T47D (cell line): ENCODE measurements around the gene SH3PXD2B.

- RRBS: no CpG with 5 or more reads among the region's 11 CpGs
These were observed 64.1 kb upstream of the UBTD2 start for GRCh38 chr5:172347488-172348171.

- RRBS: 92% methylated on average over 1 of the region's 20 CpGs
These were observed 51.2 kb downstream of the SH3PXD2B start for GRCh38 chr5:172402718-172403842.

- RRBS: no CpG with 5 or more reads among the region's 5 CpGs
These were observed 2.6 kb downstream of the SH3PXD2B start for GRCh38 chr5:172451597-172452262.

- RRBS: 2% methylated on average over 45 of the region's 137 CpGs
These were observed at the start of gene SH3PXD2B for GRCh38 chr5:172453712-172455078. SH3PXD2B (minus strand) TSS chr5:172454525.

- RRBS: no CpG with 5 or more reads among the region's 9 CpGs
These were observed 24.7 kb upstream of the SH3PXD2B start for GRCh38 chr5:172478956-172479437.

DNA sequence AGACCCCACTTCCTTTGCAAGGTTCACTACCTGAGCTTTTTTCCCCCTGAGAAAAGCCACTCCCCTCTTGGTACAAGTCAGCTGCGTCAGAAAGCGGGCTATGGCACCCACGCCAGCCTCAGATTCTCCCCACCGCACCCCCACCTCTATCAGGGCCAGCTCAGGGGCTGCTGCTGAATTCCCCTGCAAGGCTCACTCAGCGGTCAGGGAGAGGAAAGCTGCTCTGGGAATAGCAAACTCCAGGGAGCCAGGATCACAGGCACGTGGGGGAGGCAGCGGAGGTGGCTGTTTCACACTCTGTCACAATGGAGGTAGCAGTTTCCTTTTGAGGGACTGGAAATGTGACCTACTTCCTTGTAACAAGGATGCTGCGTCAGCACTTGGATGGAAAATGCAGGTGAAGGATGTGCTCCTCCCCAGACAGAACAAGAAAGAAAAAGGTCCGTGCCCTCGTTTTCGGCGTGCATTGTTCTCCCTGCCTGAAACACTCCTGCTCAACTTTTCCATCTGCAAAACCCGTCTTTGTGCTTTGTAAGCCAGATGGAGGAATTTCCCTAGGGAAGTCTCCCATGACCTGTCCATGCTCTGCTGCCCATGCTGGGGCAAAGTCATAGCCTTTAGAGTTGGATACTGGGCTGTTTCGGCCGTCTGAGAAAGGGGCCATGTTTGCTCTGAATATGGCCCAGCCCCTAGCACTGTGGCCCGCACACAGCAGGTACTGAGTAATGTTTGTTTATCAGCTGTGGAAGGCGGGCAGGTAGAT, 55.1 kb upstream of the SH3PXD2B start:
- RRBS: no CpG with 5 or more reads among the region's 17 CpGs

DNA sequence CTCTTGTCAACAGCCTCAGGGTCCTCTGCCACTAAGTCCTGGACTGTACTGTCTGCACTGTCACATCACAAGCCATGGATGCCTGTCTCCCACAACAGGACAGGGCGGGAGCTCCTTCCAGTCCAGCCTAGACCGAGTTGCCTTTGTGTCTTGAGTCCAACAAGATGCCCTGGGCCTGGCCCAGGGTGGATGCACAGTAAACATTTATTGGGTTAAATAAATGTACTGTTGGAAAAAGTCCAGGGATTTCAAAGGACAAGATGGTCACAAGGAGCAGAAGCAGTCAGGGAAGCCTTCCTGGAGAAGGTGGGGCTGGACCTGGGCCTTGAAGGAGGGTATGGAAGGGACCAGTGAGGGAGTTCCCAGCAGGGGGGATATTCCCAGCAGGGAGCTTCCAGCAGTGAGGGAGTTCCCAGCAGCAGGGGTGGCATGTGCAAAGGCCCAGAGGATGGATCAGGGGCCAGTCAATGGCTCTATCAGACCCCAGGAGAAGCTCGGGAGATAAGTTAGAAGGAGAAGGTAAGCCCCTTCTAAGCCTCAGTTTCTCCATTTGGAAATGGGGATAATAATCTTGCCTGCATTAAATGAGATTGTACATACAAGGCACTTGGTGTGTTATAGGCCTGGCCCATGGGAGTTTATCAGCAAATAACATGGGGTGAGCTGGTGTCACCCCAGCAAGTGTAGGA, 72.6 kb upstream of the NEURL1B start:
- RRBS: no CpG with 5 or more reads among the region's 3 CpGs

GRCh38 chr5:172646731-172647354, 5.8 kb downstream of the NEURL1B start:
- RRBS: 40% methylated on average over 2 of the region's 14 CpGs

DNA sequence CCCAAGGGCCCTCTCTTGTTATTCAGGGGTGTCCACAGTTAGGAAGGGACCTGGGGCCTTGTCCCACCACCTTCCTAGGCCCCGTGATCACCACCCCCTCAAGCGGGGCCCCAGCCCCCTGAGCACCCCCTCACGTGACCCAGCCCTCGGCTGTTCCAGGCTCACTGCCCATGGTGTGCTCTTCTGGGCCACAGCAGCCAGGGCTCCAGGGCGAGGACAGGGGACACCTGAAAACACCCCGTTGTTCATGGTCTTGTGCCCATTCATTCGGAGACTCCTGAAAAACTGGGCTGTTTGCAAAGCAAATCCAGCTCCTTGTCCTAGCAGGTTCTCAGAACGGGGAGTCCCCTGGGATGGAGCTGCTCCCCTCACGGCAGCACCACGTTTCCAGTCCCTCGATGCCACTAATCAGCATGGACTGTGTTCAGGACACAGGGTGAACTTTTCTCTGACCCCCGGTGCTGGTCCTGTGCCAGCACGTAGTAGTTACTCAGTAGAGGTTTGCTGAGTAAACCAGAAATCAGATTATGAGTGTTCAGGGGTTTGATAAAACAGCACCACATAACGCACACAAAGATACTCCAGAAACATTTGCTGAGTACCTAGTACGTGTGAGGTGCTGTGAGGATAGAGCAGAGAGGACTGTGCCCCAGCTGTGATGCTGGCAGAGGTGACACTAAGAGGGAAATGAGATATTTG, 49.0 kb downstream of the NEURL1B start:
- RRBS: no CpG with 5 or more reads among the region's 15 CpGs

GRCh38 chr5:172695244-172695570, 54.1 kb downstream of the NEURL1B start:
- RRBS: no CpG with 5 or more reads among the region's 5 CpGs

GRCh38 chr5:172731379-172732156, 39.4 kb downstream of the DUSP1 start:
- RRBS: 56% methylated on average over 2 of the region's 19 CpGs

GRCh38 chr5:172744125-172744572, 26.8 kb downstream of the DUSP1 start:
- RRBS: no CpG with 5 or more reads among the region's 5 CpGs

DNA sequence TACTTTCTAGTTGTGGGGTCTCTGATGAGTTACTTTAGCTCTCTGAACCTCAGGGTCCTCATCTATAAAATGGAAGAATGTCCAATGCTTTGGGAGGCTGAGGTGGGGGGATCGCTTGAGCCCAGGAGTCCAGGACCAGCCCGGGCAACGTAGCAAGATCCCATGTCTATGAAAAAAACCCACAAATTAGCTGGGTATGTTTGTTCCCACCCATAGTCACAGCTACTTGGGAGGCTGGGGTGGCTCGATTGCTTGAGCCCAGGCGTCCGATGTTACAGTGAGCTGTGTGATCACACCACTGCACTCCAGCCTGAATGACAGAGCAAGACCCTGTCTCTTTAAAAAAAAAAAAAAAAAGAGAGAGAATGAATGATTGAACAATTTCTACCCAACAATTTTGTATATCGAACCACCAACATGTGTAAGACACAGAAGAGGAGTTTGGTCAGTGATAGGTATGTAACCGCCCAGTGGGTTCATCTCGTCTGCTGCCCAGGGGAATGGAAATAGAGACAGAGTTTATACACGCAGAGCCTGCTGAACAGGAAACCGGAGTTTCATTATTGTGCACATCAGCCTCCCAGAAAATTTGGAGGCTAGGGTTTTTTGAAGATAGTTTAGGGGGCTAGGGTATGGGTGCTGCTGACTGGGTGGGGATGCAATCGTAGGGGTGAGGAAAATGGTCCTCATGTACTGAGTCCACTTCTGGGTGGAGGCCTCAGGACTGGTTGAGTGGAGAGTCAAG, 26.2 kb upstream of the ERGIC1 start:
- RRBS: no CpG with 5 or more reads among the region's 12 CpGs

GRCh38 chr5:172819778-172820702, 14.0 kb upstream of the ERGIC1 start:
- RRBS: no CpG with 5 or more reads among the region's 17 CpGs

DNA sequence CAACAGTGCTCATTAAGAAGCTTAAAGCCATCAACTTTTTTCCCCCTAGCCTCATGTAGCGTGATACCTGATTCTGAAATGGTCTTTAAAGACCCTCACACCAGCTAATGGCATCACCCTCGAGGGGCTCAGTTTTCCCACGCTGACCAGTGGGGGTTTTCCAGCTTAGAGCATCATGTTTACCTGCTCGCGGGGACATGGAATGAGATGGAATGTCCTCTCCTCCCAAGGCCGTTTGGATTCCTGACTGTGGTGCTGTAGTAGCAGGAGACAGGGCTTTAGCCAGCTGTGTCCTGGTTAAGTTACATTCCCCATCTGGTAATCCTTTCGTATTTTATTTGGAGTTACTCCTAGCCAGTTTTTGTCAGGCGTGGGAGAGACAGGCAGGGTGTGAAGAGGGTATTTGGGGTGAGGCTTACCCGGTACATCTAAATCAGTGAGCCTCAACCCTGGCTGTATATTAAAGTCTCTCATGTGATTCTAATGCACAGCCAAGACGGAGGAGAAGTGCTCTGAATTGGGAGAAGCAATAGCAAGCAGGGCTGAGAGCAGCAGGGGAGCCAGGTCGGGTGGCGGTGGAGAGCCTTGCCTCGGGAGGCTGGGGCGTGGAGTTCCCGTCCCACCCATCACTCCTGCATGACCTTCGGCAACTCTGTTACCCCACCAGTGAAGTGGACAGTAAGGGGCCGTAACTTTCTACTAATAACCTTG, 6.1 kb downstream of the ERGIC1 start:
- RRBS: no CpG with 5 or more reads among the region's 17 CpGs

DNA sequence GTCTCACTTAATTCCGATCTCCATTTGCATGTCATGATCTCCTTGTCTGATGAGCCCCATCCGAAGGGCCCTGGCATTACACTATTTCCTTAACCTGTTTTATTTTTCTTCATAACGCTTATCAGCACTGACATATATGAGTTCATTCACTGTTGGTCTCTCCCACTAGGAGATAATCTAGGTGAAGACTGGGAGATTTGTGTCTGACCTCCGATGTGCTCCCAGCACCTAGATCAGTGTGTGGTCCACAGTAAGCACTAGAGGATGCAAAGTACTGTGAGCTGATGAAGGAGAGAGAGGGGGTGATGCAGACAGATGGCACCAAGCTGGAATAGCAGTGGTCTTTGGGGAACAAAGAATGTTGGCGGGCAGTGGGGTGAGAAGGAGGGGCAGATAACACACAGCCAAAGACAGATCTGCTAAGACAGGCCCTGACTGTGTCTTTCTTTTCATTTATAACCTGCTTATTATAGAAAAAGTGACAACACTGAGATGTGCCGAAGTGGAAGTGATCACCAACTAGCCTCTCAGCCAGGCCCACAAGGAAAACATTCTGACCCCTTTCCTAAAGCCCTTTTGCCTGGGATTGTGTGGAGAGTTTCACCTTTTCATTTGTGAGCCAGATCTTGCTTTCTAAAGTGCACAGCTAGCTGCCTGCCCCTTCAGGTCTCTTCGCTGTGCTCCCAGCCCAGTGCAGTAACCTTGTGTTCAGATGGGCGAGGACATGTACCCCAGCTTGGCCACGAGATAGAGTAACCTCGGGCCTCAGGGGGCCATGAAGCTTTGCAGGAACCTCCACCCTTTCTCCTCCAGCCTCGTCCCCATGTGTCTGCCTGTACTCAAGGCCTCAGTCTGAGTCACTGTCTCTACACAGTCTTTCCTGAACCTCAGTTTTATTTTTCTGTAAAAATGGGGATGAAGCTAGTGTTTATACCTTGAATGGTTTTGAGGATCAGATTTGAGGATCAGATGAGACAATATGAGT, 37.6 kb downstream of the ERGIC1 start:
- RRBS: no CpG with 5 or more reads among the region's 11 CpGs

GRCh38 chr5:172872627-172872874, 38.5 kb downstream of the ERGIC1 start:
- RRBS: no CpG with 5 or more reads among the region's 1 CpG

GRCh38 chr5:172905987-172906207, 53.3 kb upstream of the RPL26L1 start:
- RRBS: no CpG with 5 or more reads among the region's 3 CpGs

- RRBS: no CpG with 5 or more reads among the region's 15 CpGs
These were observed 16.1 kb upstream of the RPL26L1 start for GRCh38 chr5:172942930-172943688.

- RRBS: no CpG with 5 or more reads among the region's 1 CpG
These were observed 20.8 kb downstream of the BNIP1 start for GRCh38 chr5:173165009-173165671.